Pulmonary artery (tissue), 1 donor: ENCODE measurements around the gene MVP.

GRCh38 chr16:29128673-29129240, 143.9 kb downstream of the LAT start:
- PRO-cap, result no peak

GRCh38 chr16:29147690-29148161, 162.9 kb downstream of the LAT start:
- PRO-cap, result no peak

- PRO-cap, result no peak
Observed at GRCh38 chr16:29195204-29195489, 210.3 kb downstream of the LAT start.

DNA sequence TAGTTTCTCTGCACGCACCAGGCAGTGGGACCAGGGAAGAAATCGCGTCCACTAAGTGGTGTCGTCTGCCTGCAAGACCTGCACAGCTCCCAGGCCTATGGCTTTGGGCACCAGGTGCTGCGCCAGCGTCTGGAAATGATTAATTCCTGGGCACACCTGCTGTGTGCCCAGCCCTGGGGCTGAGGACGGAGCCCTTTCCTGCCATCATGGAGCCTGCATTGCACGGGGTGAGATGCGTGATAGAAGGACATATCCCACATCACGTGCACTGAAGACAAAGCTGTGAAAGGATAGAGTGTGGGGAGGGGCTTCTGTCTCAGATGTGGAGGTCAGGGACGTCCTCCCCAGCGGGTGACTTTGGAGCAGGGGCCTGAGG, 178.1 kb downstream of the NPIPB11 start:
- PRO-cap, result no peak

GRCh38 chr16:29337250-29337825, 69.2 kb downstream of the NPIPB11 start:
- PRO-cap, result no peak

DNA sequence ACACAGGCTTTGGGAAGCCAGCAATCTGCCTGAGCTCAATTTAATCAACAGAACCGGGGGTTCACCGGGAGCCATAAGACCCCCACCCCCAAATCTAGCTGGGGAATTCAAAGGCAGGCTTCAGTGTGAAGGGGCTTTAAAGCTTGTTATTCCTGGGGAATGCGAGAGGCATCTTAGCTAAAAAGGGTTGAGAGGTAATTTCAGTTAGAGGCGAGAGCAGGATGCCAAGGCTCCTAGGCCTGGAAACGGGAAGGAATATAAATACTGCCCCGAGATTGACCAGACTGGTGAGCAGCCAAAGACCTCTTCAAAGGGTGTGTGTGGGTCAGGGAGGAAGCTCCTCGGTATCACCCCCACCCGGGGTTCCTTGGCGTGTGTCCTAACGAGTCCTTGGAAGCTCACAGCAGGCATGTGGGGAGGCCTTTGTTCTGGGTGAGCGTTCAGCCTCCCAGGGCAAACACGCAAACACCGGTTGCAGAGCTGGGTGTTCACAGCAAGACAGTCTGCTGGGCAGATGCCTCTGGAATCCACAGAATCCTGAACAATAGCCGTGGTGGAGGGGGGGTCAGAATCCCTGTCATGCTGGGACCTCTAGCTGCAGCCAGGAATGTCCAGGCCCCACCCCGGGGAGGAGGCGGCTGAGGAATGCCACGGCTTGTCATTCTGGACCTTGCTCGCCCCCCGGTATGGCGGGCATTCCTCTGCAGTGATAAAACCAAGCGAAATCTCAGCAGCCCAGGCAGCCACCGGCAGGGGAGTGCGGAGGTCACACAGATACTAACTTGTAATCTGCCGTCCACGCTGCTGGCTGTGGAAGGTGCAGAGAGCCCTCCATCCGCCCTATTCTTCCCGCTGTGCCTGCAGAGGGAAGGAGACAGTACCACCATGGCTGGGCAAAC, 48.4 kb upstream of the SPN start:
- PRO-cap, result no peak

GRCh38 chr16:29708757-29709415, 29.9 kb downstream of the QPRT start:
- PRO-cap, result no peak

GRCh38 chr16:29741568-29741880, 4.3 kb downstream of the C16orf54 start:
- PRO-cap, result no peak

GRCh38 chr16:29744403-29745120, 1.2 kb downstream of the C16orf54 start:
- PRO-cap, result no peak

- PRO-cap, result unidirectional peak, plus-strand start at chr16:29804699; unidirectional peak, plus-strand start at chr16:29804834
Observed at GRCh38 chr16:29804348-29805077, 1.8 kb upstream of the MAZ start.

DNA sequence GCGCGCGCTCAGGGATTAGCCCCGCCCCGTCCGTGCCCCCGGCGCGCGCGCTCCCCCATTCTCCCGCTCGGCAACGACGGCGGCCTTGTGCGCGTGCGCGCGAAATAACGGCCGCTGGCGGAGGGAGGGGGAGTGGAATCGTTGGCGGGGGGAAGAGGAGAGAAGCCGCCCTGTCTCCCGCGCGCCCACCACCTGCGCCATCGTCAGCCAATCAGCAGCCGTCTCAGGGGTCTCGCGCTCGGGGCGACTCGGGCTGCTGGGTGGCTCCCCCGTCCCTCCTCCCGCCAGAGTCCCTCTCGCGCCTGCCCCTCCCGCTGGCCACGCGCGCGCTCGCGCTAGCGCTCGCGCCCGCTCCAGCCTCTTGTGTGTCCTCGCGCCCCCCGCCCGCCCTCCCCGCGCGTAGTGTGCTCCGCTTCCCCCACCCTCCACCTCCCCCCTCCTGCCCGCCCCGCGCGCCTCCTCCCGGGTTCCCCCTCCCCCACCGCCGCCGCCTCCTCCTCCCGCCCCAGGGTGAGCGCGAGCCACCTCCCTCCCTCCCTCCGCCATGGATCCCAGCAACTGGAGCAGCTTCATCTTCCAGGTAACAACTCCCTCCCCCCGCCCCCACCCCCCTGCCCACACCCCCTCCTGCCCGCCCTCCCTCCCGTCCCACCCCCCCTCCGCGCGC, 595 bp upstream of the MAZ start:
- PRO-cap, result bidirectional peak, plus-strand start at position 141 of the sequence, minus-strand start outside the sequence; bidirectional peak, plus-strand start outside the sequence, minus-strand start at position 337 of the sequence

DNA sequence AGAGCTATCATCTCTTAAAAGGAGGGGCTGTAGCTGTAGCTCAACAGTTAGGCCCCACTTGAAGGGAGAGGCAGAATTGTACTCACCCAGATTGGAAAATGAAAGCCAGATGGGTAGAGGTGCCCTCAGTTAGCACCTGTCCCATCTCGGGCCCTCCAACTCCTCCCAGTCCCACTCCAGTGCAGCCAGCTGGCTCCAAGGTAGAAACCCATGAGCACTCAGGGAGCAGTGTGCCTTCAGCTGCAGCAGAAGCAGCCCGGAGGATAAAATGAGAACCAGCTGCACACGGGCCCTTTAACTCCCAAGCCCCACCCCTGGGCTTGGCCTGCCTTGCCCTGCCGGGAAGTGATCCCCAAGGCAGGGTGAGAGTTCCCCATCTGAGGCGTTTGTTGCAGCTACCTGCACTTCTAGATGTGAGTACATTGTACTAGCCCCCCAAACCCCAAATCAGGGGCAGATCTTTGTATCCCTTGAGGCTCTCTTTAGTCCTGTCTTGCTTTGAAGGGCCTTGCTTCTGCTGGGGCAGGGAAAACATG, at the start of gene MVP:
MVP (plus strand) TSS at position 365 of the 536 bp plus-strand sequence.
- PRO-cap, result unidirectional peak, plus-strand start at position 376 of the sequence

GRCh38 chr16:29825030-29825883, 5.0 kb downstream of the MVP start:
- PRO-cap, result no peak

GRCh38 chr16:29826935-29827661, 6.8 kb downstream of the MVP start:
- PRO-cap, result no peak

GRCh38 chr16:29858157-29859358, 4.5 kb downstream of the CDIPT start:
- PRO-cap, result no peak

GRCh38 chr16:29877001-29877244, 13.9 kb upstream of the CDIPT start:
- PRO-cap, result no peak

GRCh38 chr16:29922426-29922906, 3.6 kb downstream of the KCTD13 start:
- PRO-cap, result no peak

GRCh38 chr16:29924925-29925597, 965 bp downstream of the KCTD13 start:
- PRO-cap, result no peak

GRCh38 chr16:29962560-29963088, 745 bp downstream of the TMEM219 start:
- PRO-cap, result no peak

- PRO-cap, result no peak
Observed at GRCh38 chr16:29996718-29997195, 716 bp downstream of the INO80E start.